ENCODE results near the gene CAMK2D.

DNA sequence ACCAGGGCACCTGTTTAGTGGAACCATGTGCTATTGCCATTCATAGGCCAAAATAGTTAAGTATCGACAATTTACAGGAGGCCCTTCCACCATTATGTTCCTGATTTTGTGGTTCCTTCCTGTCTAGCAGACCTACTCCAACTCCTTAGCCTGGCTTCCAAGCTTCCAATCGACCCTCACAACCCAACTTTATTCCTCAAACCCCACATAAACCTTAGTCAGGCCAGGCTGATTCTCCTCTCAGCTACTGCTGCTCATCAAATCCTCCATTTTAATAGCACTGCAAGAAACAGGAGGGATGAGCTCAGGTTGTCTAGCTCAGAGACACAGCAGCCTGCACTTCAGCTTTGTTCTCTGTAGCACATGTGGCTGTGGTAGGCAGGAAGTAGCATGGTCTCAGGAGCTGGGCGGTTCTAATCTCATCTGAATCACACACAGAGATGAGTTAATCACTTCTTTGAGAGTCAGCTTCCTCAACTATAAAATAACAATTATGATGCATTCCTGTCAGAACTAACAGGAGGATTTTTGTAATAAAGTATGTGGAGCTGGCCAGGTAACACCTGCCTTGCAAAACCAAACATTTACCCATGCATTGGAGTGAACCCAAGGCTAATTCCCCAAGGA, 33.1 kb downstream of the ELOVL6 start:
- PRO-cap, result unidirectional peak, minus-strand start at position 356 of the sequence

DNA sequence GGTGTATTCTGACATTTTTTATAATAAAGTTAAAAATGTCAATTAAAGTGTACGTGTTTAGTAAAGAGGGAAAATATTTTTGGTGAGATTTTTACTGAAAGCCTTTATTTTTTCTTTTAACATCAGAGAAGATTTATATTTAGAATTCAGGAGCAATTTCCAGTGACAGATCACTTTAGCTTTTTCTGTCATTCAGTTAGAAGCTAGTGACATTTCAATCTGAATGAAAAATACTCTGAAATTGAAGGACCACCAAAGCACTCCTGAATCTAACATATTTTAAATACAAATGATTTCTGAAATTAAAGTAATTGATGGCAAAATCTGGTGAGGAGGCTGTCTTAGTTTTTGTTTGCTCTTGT, 133.6 kb upstream of the ENPEP start:
- PRO-cap, result no peak

- PRO-cap, result no peak
These were observed 1.6 kb downstream of the PITX2 start for GRCh38 chr4:110621065-110621884.

DNA sequence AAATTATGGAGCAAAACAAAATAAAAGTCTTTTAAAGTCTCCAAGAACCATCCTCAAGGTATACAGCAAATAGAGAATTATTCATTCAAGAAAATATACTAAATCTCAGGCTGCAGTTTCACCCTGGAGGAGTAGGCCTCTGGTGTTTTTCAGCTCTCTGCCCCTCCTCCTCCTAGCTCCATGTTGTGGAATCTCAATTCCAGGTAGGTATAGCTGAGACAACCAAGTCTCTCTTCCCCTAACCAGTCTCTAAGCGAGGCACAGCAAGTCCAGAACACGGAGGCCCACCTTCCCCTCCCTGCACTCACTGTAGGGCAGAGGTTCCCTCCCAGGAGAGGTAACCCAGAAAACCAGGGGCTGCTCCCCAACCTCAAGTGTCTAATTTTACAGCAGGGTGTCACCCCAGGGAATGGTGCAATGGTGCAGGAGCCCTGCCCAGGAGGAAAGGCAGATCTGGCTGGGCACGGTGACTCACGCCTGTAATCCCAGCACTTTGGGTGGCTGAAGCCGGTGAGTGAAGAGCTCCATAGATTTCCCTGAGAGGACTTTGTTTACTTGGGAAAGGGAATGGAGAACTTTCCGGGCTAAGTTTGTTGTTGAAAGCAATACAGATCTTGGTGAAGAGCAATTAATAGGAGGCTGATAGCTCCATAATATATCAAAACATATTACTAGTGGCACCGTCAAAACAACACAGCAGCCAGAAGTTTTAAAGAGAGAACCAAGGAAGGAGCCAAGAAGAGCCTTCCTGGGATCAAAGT, 28.8 kb downstream of the FAM241A start:
- PRO-cap, result no peak

- PRO-cap, result unidirectional peak, plus-strand start at chr4:112285171
These were observed 794 bp downstream of the TIFA start for GRCh38 chr4:112284869-112285351.

DNA sequence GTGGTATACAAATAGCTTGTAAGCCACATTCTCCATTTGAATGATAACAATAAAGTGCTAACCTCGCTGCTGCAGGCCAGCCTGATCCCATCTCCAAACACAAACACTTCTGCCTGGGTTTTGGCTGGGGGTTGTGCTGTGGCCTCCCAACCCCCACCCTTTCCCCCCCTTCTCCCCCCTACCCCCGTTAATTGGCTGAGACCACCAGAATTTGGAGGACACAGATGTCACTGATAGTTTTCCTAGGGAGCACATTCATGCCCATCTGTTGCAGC, 46.4 kb downstream of the ALPK1 start:
- PRO-cap, result no peak

- PRO-cap, result no peak
These were observed 82.0 kb downstream of the ALPK1 start for GRCh38 chr4:112379109-112379700.

GRCh38 chr4:112398415-112399450, 101.6 kb downstream of the ALPK1 start:
- PRO-cap, result no peak

DNA sequence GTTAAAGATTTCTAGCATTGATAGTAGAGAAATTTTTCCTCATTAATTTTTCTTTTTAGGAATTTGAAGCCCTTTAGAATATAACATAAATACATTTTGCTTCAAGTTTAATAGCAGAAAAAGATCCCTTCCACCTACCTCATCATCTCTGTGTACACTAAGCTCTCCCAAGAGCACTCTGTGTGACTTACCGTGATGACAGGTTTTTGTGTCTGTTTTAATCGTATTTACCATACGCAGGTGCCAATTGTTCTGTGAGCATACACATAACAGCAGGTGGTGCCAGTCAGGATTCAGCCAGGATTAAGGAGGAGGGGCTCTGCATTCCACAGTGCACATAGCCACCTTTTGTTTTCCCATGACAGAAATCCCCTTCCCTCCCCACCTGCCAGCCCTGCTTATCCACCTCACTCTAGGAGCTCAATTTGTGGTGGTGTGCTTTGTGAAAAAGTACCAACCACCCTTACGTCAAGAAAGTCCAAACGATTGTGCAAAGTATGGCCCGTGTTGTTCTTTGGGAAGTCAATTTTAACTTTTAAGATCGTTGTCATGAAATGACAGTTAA, 14.8 kb downstream of the ANK2 start:
- PRO-cap, result no peak

DNA sequence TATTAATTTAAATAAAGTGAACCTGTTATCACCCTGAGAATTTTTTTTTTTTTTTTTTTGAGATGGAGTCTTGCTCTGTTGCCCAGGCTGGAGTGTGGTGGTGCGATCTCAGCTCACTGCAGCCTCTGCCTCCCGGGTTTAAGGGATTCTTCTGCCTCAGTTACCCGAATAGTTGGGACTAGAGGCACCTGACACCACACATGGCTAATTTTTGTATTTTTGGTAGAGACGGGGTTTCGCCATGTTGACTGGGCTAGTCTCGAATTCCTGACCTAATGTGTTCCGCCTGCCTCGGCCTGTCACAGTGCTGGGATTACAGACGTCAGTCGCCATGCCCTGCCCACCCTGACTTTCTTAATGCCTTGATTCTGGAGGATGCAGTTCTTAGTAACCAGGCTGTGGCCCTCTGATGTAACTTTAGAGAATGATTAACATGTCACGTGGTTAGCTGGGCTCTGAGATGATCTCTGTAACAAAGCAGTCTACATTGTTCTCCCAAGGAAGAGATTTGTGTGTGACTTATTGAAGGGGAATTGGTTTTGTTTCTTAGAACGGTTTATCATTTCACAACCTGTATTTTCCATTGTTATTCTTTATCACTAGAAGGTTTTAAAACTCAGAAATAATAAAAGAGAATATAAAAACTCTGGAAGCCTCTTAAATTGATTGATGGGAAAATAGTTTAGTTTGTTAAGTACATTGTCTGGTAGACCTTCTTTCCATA, 30.6 kb downstream of the ANK2 start:
- PRO-cap, result no peak

GRCh38 chr4:113291510-113291921, 242.1 kb downstream of the ANK2 start:
- PRO-cap, result no peak

DNA sequence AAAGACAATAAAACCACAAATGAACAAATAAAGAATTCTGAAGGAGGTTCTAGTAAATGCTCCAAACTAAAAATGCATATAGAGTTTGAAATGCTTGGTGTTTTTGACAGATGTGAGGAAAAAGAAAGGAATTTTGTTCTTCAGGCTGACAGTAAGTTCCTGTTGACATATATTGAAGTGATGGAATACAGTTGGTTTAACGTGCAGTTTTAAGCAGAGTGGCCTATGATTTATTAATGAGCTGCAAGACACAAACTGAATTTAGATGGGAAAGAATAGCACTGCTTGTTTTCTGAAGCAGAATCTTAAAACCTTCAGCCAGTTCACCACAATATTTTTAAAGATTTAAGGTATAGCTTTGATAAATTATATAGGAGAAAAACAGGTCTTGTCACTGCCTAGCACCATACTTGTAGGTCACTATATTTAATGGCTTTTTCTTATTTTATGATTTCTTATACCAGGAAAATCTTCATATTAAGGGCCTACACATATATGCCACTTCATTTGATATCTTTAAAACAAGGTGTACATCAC, 245.0 kb downstream of the ANK2 start:
- PRO-cap, result no peak

- PRO-cap, result no peak
These were observed 267.4 kb downstream of the ANK2 start for GRCh38 chr4:113316664-113317504.

DNA sequence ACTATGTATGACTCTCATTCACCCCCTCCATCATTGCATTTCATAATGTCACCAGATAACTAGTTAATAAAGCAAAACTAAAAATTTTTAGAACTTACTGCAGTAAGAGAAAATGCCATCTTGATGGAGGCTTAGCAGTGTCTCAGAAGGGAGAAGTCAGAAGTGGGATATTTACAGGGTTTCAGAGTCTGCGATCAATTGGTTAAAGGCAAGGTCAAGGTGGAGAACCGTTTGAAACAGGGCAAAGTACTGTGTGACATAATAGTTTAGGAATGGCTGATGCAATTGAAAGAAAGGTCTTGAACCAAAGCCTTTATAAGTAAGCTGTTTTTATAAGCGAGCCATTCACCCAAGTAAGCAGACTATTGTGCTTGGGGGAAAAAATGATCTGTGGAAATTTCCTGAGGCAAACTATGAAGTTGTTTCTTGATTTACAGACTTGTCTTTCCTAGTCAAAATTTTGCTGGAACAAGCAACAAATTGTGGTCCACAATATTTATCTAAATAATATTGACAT, 327.4 kb downstream of the CAMK2D start:
- PRO-cap, result no peak

DNA sequence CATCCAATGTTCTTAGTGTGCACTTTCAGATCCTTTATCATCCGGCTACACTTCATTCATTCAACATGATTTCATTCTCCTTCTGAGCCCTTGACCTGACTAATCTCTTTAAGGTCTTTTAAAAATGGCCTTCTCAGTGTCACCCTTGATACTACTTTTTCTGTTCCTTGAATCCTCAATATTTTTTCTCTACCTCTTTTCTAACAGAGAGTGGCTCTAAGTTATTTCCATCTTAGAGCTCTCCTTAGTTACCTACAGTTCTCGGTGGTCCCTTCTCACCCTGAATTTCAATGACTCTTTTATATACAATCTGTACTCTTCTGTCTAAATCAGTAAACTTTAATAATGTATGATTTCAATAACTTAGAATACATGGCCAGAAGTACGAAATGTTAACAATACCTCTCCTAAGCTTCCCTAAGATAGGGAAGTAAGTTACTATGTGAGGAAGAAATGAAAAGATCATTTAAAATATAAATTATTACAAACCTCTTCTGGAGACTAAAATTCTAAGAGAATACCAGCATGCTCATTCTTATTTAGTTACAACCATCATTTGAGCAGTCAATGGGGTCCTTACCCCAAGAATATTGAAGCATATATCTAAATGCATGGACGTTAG, 228.7 kb downstream of the CAMK2D start:
- PRO-cap, result no peak

- PRO-cap, result no peak
These were observed 187.6 kb downstream of the CAMK2D start for GRCh38 chr4:113573717-113574542.

- PRO-cap, result no peak
These were observed 182.0 kb downstream of the CAMK2D start for GRCh38 chr4:113579336-113580113.

- PRO-cap, result no peak
These were observed 20.8 kb downstream of the CAMK2D start for GRCh38 chr4:113740733-113741205.

DNA sequence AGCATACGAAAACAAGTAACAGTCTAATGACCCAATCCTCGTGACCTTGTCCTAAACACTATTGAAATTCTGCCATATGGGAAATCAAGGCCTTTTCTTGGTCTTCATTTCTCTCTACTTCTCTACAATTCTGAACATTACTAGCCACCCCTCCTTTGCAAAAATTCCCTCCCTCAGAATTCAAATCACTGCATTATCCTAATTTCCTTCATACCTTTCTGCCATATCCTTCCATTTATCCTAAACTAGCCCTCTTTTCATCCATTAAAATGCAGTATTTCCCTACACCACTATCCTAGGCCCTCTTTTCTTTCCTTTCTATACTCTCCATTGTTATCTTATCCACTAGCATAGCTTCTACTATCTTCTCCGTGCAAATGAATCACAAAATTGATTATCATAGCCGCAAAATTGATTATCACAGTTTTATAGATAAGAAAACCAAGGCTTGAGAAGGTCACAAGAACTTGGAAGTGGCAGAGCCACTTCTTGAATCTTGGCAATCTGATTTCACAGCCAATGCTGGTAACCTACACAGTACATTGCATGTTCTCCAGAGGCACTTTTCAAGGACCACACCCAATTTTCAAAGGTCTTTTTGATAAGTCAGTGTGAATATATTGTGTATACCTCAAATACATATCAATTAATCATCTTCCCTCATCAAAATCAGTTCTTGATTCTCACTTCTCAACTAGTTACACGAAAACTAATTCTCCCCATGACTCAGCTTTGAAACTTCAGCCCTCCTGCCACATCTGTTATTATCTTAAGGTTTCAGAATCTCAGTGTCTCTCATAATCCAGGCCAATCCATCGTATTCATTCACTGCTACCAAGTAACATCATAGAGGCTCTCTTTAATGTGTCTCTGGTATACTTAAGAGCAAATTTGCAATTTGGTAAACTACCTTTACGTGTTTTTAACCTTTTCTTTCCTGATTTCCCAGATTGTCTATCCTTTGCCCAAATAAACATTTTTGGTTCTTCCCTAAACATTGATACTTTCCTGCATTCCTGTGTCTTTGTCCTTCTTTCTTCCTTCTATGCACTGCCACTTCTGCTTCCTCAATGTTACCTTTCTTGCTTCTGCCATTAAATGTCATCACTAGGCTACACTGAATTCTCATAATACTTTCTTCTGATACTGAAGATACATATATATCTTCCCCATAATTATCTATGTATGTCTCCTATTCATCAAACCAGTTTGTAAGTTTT, 16.9 kb downstream of the CAMK2D start:
- PRO-cap, result no peak

DNA sequence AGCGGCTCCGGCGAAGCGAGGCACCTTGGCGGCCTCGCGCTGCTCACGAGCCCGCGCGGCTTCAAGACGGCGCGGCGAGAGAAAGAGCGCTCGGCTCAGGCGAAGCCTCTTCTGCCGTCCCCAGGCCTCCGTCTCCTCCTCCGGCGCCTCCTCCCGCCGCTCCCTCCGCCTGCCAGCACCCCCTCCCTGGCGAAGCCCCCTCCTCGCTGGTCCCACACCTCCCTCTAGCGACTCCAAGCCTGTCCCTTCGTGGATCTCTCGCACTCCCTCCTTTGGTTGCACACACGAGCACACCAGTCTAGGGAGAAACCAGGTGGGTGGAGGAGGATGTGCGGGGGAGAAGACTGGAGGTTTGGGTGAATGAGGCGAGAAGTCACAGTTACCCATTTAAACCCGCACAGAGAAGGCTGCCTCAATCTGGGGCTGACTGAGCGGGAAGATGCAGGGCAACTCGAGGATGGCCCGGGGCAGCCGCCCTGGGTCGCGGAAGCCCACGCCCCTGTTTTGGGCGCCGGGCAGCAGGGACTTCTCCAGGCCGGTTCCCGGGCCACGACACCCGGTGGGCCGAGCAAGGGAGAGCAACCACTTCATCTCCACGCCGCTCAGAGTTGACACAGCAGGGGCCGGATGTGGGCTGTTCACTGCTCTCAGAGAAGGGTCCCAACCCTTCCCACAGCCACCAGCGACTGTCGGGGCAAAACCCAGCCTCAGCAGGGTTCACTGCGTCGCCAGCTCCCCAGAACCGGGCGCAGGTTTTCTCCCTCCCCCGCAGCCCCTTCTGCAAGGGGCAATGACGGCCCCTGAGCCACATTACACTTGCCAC, at the start of gene CAMK2D:
TSS of gene CAMK2D (minus strand) at position 85 of the 823 bp plus-strand sequence.
- PRO-cap, result bidirectional peak, plus-strand start at position 301 of the sequence, minus-strand start at position 135 of the sequence; bidirectional peak, plus-strand start at position 605 of the sequence, minus-strand start at position 561 of the sequence